ENCODE results near the gene MYL1.

DNA sequence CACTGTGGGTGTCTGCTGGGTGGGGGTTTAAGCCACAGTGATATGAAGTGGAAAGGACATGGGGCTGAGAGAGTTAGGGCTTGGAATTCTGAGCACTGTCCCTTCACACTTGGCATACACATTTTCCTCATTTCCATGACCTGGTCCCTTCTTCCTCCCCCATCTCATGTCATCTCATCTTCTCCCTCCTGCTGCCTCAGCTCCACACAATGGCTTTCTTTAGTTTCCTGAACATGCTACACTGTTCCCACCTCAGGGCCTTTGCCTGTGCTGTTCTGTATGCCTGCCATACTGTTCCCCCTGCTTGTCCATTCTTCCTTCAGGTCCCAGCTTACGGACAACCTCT is 56.4 kb downstream of the PTH2R start:
- PRO-cap = no peak

GRCh38 chr2:208722899-208723205 is 316.3 kb downstream of the PTH2R start:
- PRO-cap = no peak

DNA sequence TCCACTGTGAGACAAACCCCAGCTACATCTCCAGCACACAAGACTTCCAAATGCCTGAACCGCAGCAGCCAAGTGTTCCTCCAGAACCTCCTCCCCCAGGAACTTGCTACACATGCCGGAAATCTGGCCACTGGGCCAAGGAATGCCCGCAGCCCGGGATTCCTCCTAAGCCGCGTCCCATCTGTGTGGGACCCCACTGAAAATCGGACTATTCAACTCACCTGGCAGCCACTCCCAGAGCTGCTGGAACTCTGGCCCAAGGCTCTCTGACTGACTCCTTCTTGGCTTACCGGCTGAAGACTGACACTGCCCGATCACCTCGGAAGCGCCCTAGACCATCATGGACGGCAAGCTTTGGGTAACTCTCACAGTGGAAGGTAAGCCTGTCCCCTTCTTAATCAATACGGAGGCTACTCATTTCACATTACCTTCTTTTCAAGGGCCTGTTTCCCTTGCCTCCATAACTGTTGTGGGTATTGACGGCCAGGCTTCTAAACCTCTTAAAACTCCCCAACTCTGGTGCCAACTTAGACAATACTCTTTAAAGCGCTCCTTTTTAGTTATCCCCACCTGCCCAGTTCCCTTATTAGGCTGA is 122.4 kb upstream of the MAP2 start:
- PRO-cap = no peak

DNA sequence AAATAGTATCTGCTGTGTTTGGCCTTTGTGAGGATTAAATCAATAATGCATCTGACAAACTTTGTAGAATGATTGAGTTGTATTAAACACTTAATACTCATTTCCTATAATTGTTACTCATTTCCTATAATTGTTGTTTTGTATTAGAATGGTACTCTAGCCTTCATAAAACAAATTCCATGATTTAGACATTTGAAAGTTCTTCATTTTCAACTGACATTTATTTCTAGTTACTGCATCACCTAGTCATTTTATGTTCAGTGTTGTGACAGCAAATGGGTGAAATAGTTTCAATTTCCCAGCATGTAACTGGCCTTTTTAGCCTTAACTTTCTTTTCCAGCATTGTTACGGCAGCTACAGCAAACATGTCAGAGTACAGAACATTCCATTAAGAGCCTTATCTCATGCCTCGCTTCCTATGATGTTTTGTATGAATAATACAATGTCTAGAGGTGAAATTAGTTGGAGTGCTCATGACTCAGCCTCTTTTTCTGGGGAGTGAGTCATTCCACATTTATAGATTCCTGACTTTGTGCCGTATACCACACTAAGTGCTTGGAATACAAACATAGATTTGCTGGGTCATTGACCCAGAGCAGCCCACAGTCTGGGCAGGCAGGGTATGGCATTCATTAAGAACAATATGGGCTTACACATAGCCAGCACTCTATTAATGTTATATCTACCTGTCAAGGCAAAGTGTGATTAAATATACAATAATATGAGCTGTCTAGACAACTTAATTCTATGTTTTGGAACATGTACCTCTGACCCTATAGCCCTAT is 72.0 kb downstream of the MAP2 start:
- PRO-cap = no peak

- PRO-cap = no peak
Observed at GRCh38 chr2:209619726-209620181, 151.9 kb upstream of the UNC80 start.

DNA sequence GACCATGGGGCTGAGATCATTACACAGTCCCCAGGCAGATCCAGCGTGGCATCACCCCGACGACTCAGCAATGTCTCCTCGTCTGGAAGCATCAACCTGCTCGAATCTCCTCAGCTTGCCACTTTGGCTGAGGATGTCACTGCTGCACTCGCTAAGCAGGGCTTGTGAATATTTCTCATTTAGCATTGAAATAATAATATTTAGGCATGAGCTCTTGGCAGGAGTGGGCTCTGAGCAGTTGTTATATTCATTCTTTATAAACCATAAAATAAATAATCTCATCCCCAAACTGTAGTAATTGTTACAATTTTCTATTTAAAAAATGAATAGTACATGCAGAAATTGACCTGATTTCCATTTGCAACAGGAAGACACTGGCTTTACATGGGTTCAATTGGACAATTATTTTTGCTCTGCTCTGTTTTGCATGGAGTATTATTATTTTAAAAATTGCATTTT is 41.4 kb upstream of the UNC80 start:
- PRO-cap = no peak

- PRO-cap = no peak
Observed at GRCh38 chr2:210050319-210050750, 47.9 kb downstream of the RPE start.

DNA sequence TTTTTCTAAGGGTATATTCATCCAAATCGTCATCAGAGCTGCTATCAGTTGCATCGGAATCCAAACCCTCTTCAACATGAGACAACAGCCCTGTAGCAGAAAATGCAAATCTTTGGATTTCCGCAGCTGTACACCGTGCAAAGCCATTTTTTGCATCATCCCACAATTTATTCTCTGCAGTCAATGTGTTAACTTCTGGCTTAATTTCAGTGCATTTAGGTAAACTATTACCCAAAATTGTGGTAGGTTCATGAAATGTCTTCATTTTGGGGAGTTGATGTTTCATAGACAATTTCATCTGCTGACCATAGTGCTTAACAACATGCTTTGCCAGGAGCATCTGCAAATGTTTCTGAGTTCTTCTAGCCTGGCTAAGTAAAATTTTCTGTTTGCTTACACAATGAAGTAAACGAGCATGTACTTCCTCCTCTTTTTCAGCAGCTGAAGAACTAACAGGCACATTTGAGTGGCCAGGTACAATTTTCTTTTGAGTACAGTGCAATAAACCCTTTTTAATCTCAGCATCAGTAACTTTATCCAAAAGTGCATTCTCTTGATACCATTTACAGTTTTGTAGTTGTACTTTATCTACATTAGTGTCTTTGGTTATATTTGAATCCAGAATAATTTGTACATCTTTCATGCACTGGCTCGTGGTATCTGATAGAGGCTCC is 17.6 kb downstream of the KANSL1L start:
- PRO-cap = no peak

DNA sequence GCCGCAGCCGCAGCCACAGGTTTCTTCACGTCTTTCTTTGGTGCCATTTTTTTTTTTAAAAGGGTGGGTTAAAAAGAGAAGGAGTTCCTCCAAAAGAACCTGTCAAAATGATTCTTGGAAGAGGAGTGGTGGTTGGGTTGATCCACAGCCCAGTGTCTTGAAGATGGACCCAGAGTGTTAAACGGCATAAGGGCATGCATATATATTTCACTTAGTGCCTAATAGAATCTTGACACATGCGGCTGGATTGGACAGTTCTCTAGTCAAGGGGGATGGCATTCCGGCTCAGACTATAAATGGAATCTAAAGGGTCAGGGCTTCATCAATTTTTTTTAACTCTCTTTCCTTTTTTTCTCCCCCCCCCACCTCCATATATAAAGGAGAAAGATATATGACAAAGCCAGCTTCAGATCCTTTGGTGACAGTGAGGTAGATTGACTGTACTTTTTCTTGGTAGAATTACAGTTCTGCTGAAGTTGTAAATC is at the start of gene MYL1:
Gene MYL1 (minus strand): TSS at position 179 of the 485 bp plus-strand sequence.
- PRO-cap = no peak

DNA sequence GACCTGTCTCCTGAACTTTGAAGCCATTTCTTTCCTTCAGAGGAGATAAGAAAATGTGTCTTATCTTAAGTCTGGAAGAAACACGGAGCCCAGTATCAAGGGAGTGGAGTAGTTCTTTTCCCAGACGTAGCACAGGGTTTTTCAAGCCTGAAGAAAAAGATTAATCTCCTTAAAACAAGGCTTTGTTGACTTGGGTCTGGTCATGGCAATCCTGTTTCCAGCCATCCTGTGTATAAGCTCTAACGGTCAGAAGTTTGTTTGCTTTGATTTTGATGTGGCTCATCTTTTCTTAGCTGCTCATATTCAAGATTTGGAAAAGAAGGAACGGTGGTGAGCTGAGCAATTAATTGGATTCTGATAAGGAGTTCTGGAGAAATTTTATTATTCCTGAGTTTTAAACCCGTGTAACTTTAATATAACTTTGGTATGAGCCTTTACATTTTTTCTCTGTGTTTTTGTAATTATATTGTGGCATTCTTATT is 11.4 kb upstream of the CPS1 start:
- PRO-cap = unidirectional peak, plus-strand start at position 76 of the sequence

- PRO-cap = no peak
Observed at GRCh38 chr2:210560342-210560696, 3.9 kb downstream of the CPS1 start.

- PRO-cap = no peak
Observed at GRCh38 chr2:210561100-210562039, 5.0 kb downstream of the CPS1 start.

GRCh38 chr2:210582128-210582434 is 25.7 kb downstream of the CPS1 start:
- PRO-cap = no peak

GRCh38 chr2:210931963-210932251 is 375.5 kb downstream of the CPS1 start:
- PRO-cap = no peak

GRCh38 chr2:212143935-212144384 is 394.6 kb downstream of the ERBB4 start:
- PRO-cap = no peak

DNA sequence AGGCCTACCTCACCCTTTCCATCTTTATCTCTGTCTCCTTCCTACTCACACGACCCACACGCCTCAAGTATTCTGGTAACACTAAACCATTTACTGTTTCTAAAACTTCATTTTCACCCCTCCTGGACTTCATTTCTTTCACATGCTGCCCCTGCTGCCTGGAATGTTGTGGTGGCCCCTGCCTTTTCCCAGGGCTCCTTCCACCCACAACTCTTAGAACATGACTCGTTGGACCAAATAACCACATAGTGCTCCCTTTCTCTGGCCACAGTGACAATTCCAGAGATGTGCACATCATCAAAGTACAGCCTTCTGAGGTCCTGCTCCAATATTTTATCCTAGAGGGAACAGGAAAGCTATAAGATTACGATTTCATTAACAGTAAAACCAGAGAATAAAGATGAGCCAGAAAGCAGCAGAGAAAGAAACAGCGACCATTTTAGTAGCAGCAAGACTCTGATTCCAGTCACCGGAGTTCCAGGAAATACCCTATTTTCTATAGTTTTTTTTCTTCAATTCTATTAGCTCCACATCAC is 53.8 kb downstream of the ERBB4 start:
- PRO-cap = no peak

DNA sequence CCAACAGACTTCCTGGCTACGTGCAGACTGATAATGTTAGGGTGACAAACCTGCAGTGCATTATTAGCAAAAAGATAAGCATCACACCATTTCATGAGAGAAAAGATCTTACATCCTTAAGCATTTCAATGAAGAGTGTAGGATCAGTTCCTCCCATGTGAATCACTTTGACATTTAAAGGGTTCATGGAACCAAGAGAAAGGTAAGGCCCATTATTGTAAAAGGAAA is 246.0 kb downstream of the IKZF2 start:
- PRO-cap = no peak

DNA sequence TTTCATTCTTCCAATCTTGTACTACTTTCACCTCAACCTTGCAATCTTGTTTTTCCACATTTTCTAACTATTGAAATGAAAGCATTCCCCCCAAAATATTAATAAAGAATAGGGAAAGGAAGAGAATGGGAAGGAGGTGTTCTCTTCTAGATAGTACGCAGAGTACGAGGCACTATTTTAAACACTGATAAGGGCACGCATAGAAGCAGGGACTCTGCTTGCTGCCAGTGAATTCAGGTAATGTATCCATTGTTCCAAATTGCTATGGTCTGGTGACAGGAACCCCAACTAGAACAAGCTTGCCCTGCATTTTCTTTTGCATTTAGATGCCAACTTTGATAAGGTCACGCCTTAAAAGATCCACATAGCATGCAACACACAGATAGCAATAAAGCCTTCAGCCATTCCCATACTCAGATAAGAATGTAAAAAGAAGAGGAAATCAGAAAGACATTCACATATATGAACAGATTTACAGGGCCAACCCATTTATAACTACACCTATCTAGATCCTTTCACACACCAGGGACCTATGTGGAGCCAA is 46.9 kb downstream of the IKZF2 start:
- PRO-cap = no peak

- PRO-cap = no peak
Observed at GRCh38 chr2:213149237-213150074, 2.0 kb downstream of the IKZF2 start.

DNA sequence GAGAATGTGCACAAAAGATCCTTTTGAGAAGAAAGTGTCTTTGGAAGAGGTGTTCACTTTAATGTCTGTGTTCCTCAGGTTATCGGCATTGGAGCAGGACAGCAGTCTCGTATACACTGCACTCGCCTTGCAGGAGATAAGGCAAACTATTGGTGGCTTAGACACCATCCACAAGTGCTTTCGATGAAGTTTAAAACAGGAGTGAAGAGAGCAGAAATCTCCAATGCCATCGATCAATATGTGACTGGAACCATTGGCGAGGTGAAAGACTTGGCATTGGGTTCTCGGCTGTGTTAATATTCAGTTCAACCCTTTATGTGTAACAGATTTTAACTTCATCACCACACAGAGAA is 34.8 kb downstream of the ATIC start:
- PRO-cap = no peak

All from jejunum (tissue), 1 donor.